Airway epithelial cell (primary cell): ENCODE measurements around the gene KCNS3.

- RAMPAGE, long total RNA = no peak
Measured at GRCh38 chr2:16609388-16609938, 56.2 kb downstream of the CYRIA start.

DNA sequence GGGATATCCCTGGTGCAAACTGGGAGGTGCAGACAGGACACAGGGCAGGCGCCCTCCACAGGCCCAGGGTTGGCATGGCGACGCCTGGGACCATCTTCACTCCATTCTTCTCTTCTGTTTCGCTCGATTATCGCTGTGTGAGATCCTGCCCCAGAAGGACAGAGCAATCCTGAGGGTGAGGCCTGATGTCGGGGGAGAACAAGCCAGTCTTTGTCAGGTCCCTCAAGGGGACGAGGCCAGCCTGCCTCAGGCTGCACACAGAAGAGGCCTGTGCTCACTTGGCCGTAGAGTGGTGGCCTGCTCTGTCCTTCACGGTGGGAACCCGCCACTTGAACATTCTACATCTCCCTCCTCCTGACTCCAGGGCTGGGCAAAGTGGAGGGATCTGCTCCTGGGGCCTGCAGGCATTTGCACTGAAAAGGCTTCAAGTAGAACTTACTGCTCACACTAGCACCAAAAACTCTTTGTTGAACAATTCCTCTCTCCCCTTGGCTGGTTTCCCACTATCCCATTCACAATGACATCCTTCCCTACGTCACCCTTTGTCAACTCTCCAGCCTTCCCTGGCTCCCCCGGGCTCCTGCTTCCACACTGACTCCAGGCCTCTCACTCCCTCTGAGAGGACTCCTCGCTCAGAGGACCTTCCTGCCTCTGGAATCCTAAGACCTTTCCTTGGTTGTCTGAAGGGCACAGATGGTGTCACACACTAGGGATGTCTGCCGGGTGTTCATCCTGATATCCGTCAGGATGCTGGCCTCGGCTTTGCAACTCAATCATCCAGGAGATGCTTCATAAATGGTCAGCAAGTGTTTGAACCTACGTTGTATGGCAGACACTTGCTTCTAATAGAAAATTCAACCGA is 49.5 kb downstream of the CYRIA start:
- RAMPAGE, long total RNA = no peak

DNA sequence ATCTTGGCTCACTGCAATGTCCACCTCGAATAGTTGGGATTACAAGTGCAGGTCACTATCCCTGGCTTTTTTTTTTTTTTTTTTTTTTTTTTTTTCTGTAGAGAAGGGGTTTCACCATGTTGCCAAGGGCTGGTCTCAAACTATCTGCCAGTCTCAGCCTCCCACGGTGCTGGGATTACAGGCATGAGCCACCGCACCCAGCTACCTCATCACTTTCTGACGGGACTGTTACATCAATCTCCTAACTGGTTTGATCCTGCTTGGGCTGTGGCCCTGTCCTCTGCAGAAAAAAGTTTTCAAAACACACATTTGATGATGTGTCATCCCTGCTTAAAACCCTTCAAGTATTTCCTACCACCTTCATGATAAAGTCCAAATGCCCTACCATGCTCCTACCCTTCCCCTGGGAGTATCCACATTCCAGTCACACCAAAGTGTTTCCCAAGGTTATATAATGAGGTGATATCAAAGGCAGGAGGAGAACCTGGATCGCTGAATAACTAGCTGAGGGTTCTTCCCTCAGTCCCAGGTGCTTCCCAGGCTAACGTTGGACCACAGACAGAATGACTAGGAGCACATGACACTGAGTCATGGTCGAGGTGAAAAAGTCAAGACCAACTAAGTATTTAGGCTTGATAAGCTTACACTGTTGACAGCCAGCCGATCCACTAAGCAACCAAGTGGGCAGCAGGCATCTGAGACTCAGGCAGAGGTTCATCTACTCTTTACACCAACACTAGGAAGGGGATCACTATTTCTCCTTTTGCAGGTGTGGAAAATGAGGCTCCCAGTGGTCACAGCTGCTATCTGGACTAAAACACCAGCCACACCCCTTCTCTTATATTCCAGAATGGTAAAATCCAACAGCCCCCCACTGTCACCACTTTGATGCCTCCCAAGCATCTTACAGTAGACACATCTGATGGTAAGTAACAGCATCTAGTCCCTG is 31.9 kb downstream of the CYRIA start:
- RAMPAGE, long total RNA = no peak

- RAMPAGE, long total RNA = no peak
Measured at GRCh38 chr2:16664004-16665156, 1.3 kb downstream of the CYRIA start.

DNA sequence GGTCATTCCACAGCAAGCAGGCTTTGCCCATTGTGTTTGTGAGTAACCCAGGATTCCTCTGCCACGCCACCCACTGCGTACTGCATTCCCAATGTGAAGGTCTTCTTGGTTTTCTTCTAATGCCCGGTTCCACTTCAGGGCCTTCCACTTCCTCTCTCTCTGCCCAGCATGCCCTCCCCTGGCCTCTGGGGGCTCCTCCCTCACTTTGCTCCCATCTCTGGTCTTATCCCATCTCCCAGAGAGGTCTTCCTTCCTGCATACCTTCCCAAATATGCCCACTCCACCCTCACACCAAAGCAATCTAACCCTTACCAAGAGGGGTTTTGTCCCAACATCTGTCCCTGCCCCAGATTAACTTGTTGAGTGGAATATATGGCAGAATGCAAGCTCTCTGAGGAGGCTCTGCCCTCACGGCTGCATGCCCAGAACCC is 103.6 kb downstream of the SMC6 start:
- RAMPAGE, long total RNA = no peak

DNA sequence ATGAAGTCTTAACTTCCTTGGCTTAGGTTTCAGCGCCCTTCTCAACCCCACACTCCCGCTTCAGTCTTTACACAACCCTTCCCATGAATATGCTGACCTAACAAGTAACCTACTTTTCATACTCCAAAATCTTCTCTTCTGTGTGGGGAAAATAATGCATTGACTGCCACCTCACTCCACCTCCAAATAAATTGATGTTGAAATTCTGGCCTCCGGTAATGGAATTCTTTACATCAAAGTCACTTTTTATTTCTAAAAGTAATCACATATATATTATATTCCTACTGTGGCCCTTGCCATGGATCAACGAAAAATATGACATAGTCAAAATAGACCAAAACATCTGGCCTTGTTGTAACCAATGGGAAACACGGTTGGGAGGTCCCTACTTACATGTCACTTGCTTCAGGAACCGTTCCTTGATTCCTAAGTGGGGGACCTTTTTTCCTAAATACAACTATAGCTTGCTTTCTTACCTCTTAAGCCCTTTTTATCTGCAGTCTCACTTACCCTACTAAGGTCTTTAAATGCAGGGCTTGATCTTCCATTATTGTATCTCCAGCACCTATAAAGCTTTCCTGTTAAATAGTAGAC is 1.0 kb downstream of the GEN1 start:
- RAMPAGE, long total RNA = no peak

GRCh38 chr2:17763554-17764485 is 9.9 kb downstream of the GEN1 start:
- RAMPAGE, long total RNA = no peak

DNA sequence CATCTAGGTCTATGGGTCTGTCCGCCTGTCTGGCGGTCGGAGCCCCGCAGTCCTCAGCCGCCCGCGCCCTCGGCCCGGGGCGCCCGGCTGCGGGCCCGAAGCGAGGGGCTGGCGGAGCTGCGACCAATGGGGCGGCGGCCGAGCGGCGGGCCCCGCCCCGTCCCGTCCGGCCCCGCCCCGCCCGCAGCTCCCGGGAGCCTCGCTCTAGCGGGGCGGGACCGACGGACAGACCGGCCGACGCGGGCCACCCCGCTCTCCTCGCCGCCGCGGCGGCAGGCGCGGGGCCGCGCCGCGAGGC is at the start of gene KCNS3:
KCNS3 (plus strand) TSS at position 228 of the 298 bp plus-strand sequence.
- RAMPAGE, long total RNA = no peak

GRCh38 chr2:17879163-17879956 is 893 bp downstream of the KCNS3 start:
- RAMPAGE, long total RNA = no peak

- RAMPAGE, long total RNA = no peak
Measured at GRCh38 chr2:17892771-17893542, 14.5 kb downstream of the KCNS3 start.

- RAMPAGE, long total RNA = no peak
Measured at GRCh38 chr2:18454678-18455061, 105.8 kb downstream of the RDH14 start.

DNA sequence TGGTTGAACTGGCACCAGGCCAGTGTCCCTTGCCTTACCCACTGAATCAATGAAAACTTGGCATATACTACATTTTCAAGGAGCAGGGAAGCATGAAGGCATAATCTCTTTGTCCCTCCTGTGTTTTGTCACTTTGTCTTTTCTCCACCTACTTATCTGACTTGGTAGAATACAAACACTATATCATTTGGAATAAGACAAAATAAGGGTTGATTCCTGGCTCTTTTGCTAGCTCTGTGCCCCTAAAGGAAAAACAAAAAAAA is 366.5 kb downstream of the OSR1 start:
- RAMPAGE, long total RNA = no peak

DNA sequence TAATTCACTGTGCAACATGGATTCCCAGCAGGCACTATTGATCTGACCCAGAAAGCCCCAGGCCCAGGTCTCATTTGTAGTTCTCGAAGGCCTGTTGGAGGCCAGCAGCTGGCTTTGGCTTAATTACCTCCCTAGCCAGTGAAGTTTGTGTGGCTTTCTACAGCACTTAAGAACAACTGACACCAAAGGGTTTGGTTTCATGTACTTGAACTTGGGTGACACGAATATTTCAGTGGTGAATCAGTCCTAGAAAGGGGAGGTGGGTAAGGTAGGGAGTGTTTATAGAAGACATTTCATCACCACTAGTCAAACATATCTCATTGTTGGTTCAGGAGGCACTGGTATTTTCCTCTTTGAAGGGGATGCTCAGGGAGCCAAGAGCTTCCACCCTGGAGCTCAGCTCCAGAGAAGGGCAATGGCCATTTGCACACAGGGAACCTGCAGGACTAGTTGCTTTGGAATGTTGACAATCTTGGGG is 217.7 kb downstream of the OSR1 start:
- RAMPAGE, long total RNA = no peak

- RAMPAGE, long total RNA = no peak
Measured at GRCh38 chr2:19305656-19306266, 52.7 kb downstream of the OSR1 start.

DNA sequence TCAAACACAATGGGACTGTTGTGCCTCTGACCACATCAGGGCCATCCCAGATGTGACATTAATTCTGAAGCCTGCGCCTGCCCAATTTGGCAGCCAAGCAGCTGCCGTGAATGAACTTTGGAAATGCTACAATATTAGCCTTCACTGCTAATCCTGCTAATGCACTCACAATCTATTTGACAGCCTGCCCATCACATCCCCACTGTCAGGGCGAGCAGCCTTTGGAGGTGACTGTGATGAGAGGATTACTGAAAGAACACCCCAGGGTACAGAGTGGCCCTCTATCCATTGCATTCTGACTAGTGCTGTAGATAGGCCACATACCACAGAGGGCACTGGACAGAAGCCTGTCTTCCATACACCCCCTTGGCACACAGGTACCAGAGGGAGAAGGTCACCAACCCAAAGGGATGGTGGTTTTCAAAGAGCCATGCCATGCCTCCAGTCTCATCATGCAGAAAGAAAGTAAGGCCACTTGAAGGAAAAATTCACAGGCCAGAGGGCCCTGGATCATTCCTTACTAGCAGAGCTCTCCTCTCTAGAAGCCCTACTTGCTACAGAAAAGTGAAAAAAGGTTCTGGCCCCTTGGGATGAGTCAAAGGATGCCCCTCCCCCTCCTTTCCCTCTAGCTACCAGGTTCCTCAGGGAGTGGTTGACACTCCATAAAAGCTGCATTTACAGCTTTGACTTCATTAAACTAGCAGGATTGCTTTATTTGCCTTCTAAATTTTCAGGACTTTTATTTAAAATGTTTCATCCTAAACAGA is 21.4 kb downstream of the OSR1 start:
- RAMPAGE, long total RNA = no peak

- RAMPAGE, long total RNA = no peak
Measured at GRCh38 chr2:19362878-19363517, 4.6 kb upstream of the OSR1 start.

- RAMPAGE, long total RNA = no peak
Measured at GRCh38 chr2:19962687-19963490, 27.0 kb downstream of the WDR35 start.

GRCh38 chr2:20050122-20051092 is 1.0 kb downstream of the LAPTM4A start:
- RAMPAGE, long total RNA = no peak

- RAMPAGE, long total RNA = no peak
Measured at GRCh38 chr2:20052446-20053313, 1.3 kb upstream of the LAPTM4A start.

- RAMPAGE, long total RNA = no peak
Measured at GRCh38 chr2:20066348-20066837, 15.0 kb upstream of the LAPTM4A start.